AG08470 (cell line): ENCODE measurements around the genes TBC1D10A, SF3A1 and MORC2.

GRCh38 chr22:30273200-30273843 is 6.7 kb upstream of the OSM start:
- RRBS: no CpG with 5 or more reads among the region's 14 CpGs

DNA sequence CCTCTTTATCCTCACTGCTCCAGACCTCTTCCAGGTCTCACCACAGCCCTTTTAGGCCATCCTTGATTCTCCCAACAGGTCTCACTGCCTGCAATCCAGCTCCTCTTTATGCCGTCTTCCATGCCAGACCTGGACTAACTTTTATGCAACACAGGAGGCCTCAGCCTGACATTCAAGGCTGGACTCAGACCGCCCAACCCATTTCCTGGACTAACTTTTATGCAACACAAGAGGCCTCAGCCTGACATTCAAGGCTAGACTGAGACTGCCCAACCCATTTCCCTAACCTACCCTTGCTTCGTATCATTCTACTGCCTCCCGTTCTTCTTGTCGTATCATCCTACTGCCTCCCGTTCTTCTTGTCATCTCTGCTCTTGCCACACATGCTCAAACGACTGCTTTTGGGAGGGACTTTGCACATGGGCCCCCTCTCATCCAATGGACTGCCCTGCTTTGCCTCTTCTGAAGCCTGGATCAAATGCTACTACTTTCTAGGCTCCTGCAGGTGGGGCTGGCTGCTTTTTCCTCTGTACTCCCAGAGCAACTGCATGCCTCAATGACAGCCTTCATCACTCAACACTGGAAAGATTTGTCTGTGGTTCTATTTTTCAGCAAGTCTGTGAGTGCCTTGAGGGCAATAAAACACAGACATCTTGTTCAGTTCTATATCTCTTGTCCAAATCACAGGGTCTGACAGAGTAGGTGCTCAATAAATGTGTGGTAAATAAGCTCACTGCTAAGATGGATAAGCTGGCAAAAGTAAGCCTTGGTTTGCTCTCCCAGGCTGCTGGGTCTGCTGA is 7.8 kb downstream of the TBC1D10A start:
- RRBS: no CpG with 5 or more reads among the region's 7 CpGs

- RRBS: no CpG with 5 or more reads among the region's 10 CpGs
These were observed 1.1 kb downstream of the TBC1D10A start for GRCh38 chr22:30325643-30326115.

GRCh38 chr22:30326288-30327376 is at the start of gene TBC1D10A:
Gene TBC1D10A (minus strand): TSS chr22:30326941.
- RRBS: 3% methylated on average over 20 of the region's 104 CpGs

GRCh38 chr22:30340041-30340609 is 13.4 kb upstream of the TBC1D10A start:
- RRBS: no CpG with 5 or more reads among the region's 11 CpGs

DNA sequence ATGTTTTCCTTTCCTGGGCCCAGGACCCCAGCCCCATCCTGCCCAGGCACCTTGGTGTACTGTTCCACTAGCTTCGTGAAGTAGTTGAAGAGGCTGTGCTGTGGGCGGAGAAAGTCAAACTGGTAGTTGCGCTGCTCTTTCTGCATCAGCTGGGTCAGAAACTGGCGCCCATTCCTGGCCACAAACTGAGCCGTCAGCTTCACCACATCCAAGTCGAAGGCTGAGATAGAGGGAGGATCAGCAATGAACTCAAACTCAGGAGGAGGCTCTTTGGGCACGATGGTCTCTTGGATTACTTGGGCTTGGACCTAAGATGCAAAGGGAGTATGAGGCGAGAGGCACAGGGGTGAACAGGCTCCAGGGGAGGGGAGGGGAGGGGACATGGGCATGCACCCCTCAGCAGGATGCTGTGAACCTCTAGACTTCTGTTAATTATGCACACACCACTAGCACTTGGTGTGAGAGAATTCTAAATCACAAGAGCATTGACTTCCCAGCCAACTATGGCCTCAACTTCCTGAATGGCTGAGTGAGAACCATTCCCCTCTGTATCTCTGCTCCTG is 11.7 kb downstream of the SF3A1 start:
- RRBS: no CpG with 5 or more reads among the region's 8 CpGs

DNA sequence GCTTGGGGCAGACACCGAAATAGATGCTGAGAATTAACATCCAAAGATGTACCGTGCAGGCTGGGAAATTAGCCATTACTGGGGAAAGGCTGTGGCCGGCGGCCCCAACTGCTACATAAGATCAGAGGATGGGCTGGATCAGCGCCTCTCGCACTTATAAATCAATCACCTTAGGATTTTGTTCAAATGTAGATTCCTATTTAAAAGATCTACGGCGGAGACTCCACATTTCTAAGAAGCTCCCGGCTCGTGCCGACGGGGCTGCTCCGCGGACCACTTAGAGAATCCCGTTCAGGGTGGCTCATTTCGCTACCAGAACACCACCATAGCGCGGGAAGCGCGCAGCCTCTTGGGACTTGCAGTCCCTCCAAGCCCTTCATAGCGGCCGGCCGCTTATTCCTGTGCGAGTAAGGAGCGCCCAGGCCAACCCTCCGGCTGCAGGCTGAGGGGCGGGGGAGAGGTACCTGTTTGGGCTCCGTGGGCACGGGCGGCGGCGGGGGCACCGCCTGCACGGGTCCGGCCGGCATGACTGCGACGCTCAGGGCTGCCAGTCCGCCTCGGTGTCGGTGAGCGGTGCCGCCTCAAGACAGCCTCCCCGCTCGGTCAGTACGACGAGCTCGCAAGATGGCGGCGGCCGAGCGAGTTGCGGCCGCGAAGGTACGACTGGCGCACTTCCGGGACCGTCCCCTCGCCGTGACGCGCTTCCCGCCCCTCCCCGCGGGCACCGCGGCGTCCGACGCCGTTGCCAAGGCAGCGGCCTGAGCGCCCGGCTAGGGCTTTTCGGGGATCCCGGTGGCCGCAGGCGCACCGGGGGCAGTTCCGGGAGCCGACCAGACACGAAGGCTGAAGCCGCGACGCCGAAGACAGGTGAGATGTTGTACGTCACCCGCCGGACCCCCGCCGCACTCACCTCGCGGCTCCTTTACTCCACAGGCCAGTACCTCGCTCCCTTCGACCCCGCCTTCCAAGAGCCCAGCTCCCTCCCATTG is at the start of gene SF3A1:
Gene SF3A1 (minus strand): TSS at position 629 of the 989 bp plus-strand sequence.
- RRBS: 2% methylated on average over 27 of the region's 97 CpGs

- RRBS: no CpG with 5 or more reads among the region's 3 CpGs
These were observed 5.1 kb downstream of the SEC14L2 start for GRCh38 chr22:30401854-30402449.

GRCh38 chr22:30565980-30566548 is 8.4 kb downstream of the GAL3ST1 start:
- RRBS: no CpG with 5 or more reads among the region's 8 CpGs

DNA sequence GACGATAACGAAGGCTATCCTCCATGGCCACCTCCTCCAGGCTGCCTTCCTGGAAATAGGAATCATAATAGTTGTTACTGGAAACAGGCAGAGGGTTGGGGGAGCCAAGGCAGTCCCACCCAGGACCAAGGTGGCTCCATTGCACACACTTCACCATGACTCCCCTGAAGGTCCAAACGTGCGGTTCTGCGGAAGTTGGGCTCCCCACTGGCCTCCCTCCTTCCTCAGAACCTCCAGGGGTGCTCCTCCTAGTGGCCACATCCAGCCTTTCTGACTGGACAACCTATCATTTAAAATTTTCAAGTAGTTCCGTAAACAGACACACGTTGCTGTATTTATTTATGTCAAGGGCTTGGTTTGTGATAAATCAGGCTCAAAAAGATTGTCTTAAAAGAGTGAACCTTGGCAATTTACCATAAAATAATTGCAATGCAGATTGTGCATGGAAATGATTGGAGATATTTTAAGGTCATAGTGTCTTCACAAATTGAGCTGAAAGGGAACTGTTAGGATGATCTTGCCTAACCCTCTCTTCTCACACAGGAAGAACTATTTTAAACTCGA is 1.4 kb upstream of the TCN2 start:
- RRBS: no CpG with 5 or more reads among the region's 8 CpGs

DNA sequence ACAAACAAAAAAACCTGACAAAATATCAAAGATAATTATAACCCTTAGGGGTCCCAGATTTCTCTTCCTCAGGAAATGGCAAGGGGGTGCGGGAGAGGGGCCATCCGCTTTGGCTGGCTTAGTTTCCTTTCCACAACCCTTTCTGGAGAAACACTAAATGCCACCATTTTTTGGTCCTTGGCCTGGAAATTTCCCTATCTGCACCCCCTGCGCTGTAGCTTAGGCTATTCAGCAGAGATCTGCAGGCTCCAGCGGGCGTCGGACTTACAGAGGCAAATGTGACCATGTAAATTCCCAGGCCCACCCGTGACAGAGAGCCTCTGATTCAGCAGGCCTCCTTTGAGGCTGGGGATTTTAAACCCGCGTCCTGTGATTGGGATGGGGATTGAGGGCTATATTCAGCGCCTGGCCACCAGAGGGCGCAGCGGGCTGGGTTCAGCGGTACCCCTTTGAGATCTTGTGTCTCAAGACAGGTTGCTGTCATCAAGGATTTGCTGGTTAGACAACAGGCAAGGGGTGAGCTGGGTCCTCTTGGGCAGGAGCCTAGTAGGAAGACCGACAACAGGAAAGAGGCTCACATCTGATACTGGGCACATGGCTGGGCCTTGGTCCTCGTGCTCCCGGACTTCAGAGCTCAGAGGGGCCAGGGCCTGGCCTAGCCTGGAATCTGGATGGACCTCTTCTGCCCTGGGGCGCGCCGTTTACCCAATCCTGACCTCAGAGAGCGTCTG is 1.2 kb upstream of the SLC35E4 start:
- RRBS: no CpG with 5 or more reads among the region's 20 CpGs

GRCh38 chr22:30665256-30665674 is 2.4 kb downstream of the DUSP18 start:
- RRBS: no CpG with 5 or more reads among the region's 3 CpGs

- RRBS: no CpG with 5 or more reads among the region's 23 CpGs
These were observed 597 bp downstream of the DUSP18 start for GRCh38 chr22:30667002-30667553.

DNA sequence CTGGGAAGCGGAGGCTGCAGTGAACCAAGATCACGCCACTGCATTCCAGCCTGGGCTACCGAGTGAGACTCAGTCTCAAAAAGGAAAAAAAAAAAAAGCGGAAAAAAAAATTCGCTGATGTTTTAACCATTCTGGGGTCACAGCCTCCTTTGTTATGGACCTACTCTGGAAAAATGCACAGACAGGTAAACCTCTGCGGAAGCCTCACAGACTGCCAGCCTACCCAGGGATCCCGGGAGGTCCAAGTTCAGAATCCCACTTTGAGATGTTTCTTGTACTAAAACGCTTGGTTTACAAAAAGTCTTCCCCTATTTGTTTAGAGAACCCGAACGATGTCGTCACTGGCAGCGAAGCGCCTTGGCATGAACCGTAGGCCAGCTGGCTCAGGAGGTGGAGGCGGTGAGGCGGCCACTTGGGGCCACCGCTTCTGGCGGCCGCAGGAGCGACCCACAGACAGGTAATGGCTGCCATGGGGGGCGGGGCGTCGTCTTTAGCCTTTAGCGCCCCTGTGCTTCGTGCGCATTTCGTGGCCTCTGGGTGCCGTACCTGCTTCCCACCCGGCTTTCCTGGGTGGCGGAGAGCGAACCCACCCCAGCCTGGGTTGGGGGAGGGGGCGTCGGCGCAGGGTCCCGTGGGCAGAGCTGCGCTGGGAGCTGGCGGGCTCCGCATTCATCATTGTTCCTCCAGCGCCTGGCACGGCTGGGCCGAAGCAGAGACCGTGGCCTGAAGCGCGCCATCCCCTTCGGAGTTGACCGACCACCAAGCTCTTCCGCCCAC is 598 bp upstream of the OSBP2 start:
- RRBS: no CpG with 5 or more reads among the region's 47 CpGs

GRCh38 chr22:30802360-30803277 is 107.9 kb downstream of the OSBP2 start:
- RRBS: 2% methylated on average over 15 of the region's 85 CpGs

GRCh38 chr22:30925655-30926207 is 42.8 kb downstream of the MORC2 start:
- RRBS: no CpG with 5 or more reads among the region's 6 CpGs

GRCh38 chr22:30968113-30969140 is at the start of gene MORC2:
Gene MORC2 (minus strand): TSS chr22:30968774.
- RRBS: 28% methylated on average over 12 of the region's 71 CpGs

DNA sequence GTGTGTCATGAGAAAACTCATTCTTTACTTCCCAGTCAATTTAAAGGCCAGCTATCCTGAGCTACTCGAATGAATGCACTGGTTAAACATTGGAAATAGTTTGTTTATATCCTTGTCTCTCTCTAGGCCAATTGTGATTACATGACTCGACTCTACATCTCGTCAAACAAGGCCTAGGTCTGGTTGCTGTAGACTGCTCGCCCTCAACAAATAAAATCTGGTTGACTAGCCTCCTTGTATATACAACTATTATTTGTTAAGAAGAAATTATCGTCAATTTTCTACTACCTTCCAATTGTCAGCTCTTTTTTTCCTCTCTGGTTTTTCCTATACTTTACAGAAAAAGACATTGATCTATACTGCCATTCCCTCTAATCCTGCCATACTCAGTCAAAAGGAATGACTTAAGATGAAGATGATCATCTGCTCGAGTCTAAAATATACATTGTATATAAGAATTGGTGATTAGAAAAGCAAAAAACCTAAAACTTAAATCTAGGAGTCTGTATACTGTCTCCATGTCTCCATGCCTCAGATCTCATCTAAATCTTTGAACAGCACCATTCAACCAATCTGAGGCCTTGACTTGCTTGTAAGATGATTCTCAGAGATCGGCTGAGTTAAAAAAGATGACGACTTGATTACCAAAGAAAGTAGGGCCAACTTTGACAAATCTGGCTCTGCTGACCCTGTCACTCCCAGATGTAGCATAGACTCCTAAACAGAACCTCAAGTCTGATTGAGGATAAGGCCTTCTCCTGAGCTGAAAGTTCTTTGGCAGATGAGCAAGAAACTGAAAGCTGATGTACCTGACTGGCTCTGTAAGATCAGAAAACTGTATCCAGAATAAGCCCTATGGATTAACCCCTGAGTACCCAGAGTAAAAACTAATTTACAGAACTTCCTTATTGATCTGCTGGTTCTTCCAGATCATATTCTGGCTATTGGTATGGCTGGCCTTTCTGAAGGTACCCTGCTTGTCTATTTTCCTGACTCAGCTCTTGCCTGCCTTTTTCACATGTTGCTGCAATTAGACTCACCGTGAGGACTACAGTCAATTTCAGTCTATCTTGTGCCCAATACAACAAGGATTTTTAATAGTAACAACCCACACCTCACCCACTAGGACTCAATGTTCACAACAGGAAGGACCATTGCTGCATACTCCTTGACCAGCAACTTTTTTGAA is 8.5 kb upstream of the MORC2 start:
- RRBS: no CpG with 5 or more reads among the region's 9 CpGs

GRCh38 chr22:31045933-31046585 is 35.1 kb upstream of the SMTN start:
- RRBS: no CpG with 5 or more reads among the region's 5 CpGs

DNA sequence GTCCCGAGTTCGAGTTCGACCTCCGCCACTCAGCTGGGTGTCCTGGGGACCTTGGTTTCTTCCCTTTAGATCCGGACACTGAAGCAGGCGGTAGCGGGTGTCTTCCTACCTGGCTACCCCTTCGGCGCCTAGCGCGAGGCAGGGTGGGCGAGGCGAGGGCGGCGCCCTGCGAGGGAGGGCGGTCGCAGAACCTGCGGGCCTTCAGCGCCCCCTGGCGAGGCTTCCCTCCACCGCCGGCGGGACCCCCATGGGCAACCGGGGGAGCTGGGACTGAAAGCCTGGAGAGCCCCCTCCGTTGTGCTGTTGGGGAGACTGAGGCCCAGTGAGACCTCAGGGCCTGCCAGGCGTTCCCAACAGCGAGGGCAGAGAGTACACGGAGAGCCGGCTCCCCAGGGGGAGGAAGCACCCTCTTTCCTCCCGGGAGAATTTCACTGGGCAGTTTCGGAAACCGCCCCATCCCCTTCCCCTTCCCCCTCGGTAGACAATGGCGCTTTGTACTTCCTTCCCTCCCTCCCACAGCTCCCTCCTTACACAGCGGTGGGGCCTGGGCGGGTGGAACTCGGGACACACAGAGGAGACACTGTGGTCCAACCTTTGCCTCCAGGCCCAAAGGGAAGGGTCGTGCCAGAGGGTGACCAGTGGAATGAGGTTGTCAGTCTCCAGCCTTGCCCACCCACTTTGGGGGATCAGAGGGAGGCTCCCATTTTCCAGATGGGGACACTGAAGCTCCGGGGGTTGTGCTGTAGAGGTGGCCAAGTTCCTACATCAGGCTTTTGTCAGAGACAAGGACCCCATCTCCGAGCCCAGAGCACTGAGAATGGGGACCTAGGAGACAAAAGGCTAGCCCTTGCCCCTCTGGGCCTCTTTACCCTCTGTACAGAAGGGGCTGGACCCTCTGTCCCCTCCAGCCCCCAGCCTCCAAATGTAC is 4.3 kb downstream of the SMTN start:
- RRBS: 0% methylated on average over 3 of the region's 41 CpGs